Epithelial cell of esophagus (primary cell): ENCODE measurements around a stretch of chr10.

DNA sequence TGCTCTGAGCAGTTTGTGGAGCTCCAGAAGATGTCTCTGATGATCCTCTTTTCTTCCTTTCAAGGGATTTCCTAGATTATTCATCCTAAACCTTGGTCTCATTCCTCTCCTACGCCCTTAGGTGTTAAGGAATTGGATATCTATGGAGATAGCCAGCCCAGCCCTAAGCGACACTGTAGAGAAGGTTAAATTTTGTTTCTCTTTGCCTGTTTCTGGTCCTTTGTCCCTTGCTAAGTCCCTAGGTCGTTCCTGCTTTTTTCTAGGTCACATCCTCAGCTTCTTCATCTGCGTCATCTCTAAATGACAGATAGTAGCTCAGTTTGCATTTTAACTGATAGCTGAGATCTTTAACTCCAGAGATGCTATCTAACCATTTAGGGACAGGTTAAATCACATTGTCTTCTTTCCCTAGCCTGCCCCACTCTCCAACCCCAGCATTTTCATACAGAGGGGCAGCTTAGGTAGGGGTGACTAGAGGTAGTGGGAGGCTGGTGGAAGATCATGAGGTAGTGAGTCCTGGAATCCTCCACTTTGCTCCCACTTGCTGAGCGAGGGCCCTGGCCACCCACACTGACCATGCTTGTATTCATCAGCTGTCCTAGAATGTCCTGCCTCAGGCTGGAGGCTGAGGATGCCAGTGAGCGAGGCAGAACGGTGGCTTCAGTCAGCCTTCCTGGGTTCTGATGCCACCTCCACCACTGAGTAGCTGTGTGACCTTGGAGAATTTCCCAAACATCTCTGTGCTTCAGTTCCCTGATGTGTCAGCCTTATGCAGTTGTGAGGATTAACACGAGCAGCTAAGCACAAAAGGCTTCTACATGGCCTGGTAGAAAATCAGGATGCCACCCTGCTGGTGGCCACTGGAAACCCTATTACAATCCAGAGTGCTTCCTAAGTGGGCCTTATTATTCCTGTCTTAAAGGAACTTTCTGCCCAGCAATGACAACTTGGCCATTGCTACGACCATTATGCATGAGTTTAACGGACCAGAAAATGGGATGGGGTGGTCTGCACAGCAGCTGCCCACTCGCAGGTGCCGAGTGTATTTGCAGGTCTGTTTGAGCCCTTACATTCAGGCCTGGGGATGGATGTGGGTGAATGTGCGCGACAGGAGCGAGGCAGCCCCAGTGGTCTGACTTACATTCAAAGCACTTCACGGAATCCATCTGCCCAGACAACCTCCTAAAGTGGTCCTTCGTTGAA, 34.6 kb upstream of the PFKFB3 start:
- RRBS = no CpG with 5 or more reads among the region's 17 CpGs

- RRBS = 48% methylated on average over 2 of the region's 20 CpGs
Measured at GRCh38 chr10:6211684-6212380, 9.1 kb downstream of the PFKFB3 start.

DNA sequence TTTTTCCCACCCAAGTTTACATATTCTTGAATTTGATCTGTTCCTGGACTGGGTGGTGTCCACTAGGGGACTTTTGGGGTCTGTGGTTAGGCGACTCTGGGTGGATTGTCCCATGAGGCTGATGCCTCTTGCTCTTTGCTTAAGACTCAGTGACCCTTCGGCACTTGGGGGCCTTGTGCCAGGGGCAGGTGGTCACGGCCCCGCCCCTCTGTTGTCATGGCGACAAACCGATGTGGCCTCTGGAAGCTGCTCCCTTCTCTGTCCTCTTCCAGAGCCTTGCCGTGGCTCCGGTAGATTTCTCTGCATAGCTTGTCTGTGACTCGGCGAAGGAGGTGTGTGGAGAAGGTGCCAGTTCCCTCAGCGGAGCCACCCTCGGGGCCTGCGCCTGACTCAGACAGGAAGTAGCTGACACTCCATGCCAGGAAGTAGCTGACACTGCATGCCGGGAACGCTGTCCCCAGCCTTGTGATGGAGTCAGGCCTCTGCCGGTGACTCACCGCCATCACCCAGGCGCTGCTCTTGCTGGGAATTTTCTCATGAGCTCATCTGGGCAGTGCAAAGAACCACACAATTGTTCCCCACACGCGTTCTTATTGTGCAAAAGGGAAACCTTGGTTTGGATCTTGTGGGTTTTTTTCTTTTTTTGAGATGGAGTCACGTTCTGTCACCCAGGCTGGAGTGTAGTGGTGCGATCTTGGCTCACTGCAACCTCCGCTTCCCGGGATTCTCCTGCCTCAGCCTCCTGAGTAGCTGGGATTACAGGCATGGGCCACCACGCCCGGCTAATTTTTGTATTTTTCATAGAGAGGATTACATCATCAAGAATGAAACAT, 72.5 kb downstream of the PFKFB3 start:
- RRBS = 20% methylated on average over 1 of the region's 26 CpGs

DNA sequence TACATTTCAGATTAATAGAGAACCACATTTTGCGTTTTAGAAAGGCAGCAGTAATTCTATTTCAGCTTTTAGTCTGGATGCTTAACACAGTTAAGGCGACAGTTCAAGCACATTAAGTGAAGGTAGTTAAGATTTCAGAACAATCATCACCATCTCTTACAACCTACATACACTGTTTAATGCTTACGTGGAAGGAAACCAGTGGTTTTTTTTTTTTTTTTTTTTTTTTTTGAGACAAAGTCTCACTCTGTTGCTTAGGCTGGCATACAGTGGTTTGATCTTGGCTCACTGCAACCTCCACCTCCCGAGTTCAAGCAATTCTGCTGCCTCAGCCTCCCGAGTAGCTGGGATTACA, 89.0 kb downstream of the PFKFB3 start:
- RRBS = no CpG with 5 or more reads among the region's 5 CpGs

GRCh38 chr10:6328285-6329251, 125.8 kb downstream of the PFKFB3 start:
- RRBS = no CpG with 5 or more reads among the region's 13 CpGs

- RRBS = no CpG with 5 or more reads among the region's 2 CpGs
Measured at GRCh38 chr10:6399613-6399924, 180.5 kb downstream of the PRKCQ start.

GRCh38 chr10:6716584-6717058, 136.5 kb upstream of the PRKCQ start:
- RRBS = no CpG with 5 or more reads among the region's 1 CpG

- RRBS = no CpG with 5 or more reads among the region's 12 CpGs
Measured at GRCh38 chr10:7119522-7120094, 291.2 kb downstream of the SFMBT2 start.

GRCh38 chr10:7186416-7187090, 224.3 kb downstream of the SFMBT2 start:
- RRBS = no CpG with 5 or more reads among the region's 7 CpGs

DNA sequence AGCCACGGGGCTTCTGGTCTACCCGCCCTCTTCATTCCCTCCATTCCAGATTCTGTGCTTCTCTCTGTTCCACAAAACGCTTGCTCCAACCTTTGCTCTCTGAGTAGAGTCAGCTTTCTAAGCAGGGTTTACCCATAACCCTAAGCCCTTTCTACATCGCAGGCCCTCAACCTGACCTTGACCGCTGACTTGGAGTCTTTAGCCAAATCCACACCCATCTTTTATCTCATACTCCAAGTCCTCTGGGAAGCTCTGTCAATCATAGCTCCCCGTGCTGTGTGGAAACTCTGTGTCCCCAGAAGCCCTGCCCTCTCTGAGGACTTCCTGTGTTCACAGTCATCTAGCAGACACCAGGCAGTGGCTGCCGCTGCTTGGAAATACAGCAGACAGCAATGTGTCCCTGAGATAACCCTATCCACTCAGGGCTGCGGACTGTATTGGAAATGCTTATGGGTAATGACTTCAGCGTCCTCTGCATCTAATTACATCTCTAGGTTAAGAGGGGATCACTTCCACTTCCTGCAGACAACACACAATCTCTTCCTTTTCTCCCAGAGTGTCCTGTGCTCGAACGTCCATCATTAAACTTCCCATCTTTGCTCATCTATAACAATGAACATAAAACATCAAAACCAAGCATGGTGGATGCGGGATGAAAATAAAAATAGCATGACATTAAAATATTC, 158.7 kb downstream of the SFMBT2 start:
- RRBS = no CpG with 5 or more reads among the region's 12 CpGs

DNA sequence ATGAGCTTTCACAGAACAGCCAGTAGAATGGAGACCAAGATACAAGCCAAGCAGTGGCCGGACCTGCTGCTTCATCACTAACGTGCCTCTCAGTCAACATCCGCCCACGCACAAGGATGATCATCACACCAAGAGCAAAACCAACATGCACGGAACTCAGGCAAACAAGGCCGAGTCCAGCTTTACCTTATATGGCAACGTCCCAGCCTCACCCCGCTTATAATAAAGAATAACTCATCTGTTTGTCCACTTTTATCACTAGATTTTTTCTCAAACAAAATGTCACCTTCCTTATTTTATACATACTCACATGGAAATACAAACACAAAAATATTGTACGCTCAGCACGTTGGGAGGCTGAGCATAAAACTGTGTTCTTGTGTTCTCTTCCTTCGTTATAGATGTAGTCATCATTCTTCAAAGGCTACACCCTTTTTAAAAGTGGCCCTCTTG, 122.7 kb downstream of the SFMBT2 start:
- RRBS = no CpG with 5 or more reads among the region's 11 CpGs

GRCh38 chr10:7337418-7338179, 73.2 kb downstream of the SFMBT2 start:
- RRBS = no CpG with 5 or more reads among the region's 8 CpGs

DNA sequence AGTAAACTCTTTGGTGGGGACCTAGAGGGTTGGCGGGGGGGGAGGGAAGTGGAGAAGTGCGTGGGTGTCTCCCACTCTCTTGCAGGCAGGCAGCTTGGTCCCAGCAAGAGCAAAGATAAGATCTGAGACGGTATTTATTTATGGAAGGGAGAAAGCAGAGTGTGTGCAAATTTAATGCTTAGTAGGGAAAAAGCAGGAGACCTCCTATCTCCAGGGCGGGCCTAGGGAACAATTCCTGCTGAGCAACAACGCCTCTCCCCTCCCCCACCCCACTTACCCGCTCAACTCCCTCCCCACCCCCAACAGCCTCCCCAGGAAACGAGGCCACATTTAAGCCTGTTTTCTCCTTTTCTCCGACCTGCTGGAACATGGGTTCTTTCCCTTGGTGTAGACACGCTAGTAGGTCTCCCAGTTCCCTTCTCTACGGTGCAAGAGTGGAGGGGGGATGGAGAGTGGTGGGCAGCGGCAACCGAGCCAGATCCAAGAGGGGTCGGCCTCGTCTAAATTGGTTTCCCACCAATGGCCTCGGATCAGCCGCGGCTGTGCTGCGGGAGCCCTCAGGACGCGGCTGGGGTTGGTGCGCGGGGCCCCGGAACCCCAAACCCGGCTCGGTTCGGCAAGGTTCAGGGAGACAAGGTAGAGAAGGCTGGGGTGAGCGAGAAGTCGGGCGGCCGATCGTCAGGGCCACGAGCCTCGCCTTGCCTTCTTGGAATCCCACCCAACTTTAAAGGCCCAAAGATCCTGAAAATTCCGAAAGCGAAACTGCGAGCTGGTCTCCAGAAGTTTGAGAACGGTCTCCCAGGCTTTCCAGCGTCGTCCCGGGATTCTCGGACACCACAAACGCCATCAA, 3.7 kb downstream of the SFMBT2 start:
- RRBS = no CpG with 5 or more reads among the region's 42 CpGs

- RRBS = no CpG with 5 or more reads among the region's 17 CpGs
Measured at GRCh38 chr10:8057526-8058273, 3.2 kb downstream of the GATA3 start.

DNA sequence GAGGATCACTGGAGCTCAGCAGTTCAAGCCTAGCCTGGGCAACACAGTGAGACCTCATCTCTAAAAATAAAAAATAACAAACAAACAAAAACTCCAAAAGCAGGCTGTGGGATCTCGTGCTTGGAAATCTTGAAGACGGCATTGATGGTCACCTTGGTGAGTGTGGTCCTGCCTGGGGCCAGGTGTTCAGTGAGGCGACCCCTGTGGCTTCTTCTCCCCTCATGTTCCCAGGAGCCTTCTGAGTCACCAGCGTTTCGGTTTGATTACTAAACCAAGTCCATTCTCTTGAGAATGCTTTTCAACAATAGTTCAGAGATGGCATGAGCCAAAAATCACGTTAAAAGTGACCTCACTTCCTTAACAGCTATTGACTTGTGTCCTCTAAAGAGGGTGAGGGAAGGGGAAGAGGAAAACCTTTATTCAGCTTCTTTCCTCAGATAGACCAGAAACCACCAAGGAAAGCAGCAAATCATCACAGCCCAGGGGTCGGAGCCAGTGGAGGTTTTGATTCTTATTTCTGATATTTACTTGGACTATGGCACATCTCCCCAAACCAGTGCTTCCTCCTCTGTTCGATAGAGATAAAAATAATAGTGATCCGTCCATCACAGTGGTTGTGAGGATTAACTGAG, 315.2 kb downstream of the GATA3 start:
- RRBS = no CpG with 5 or more reads among the region's 9 CpGs

- RRBS = no CpG with 5 or more reads among the region's 5 CpGs
Measured at GRCh38 chr10:8404535-8405195, 350.2 kb downstream of the GATA3 start.

DNA sequence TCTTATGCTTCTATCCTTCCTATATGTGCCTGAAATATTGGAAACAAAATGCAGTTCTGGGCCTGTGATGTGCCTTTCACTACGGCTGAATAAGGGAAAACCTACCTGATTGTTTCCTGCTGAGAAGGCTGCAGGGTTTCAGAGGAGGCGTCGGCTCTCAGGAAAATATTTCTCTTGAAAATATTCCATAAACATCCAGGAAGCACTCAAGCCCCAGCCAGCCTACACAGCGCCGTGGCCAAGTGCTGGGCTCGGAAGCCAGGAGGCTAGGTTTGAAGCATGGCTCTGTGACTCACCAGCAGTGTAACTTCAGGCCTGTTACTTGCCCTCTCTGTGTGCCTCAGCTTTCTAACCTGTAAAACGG, 399.0 kb downstream of the GATA3 start:
- RRBS = no CpG with 5 or more reads among the region's 7 CpGs

DNA sequence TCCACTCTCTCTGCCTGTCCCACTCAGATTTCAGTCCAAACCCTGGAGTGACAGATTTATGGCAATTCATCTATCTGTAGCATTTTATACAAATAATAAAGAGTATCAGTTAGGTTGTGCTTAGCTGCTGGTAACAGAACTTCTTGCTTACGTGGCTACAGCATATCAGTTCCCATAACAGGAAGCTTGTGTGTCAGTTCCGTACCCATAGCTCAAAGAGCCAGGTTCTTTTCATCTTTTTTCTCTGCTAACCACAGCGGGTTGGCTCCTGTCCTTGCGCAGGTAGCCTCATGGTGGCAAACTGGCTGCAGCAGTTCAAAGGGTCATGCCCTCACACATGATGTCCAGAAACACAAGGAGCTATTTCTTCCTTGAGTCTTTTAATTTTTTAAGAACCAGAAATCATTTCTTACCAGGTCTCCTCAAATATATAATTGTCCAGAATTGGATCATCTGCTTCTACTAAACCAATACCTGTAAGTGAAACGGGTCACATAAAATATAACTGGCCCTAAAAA, 1041.8 kb downstream of the GATA3 start:
- RRBS = no CpG with 5 or more reads among the region's 5 CpGs

DNA sequence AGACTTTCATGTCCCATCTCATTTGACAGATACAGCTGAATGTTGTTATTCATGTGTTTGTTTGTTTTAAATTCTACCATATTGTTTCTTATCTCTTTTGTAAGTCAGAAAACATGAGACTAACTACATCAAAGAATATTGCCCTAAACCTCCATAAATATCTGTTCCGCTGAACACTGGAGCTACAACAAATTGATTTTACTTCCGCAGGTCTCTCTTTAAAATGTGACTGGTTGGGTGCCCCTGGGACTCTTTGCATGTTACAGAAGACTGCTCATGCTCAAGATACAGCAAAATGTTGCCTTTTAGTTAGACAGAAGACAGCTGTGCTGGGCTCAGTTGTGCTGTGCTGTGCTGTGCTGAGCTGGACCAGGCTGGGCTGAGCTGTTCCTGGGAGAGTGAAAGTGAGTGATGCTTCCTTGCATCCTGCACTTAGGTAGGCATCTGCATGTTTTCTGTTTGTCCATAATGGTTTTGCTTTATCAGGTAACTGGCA, 972.8 kb upstream of the CELF2 start:
- RRBS = no CpG with 5 or more reads among the region's 2 CpGs

DNA sequence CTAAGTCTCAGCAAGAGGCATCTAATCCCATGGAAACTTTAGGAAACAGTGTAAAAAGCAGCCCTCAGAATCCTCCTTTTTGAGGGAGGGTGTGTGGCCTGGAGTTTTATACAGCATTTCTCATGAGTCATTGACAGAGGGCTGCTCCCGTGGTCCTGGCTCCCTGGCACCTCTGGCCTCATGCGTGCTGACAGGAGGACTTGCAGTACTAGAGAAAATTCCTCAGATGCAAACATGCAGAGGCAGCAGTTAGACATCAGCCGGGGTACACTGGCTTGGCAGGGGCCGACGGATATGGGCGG, 925.1 kb upstream of the CELF2 start:
- RRBS = no CpG with 5 or more reads among the region's 6 CpGs